ENCODE results near the gene ITM2B.

DNA sequence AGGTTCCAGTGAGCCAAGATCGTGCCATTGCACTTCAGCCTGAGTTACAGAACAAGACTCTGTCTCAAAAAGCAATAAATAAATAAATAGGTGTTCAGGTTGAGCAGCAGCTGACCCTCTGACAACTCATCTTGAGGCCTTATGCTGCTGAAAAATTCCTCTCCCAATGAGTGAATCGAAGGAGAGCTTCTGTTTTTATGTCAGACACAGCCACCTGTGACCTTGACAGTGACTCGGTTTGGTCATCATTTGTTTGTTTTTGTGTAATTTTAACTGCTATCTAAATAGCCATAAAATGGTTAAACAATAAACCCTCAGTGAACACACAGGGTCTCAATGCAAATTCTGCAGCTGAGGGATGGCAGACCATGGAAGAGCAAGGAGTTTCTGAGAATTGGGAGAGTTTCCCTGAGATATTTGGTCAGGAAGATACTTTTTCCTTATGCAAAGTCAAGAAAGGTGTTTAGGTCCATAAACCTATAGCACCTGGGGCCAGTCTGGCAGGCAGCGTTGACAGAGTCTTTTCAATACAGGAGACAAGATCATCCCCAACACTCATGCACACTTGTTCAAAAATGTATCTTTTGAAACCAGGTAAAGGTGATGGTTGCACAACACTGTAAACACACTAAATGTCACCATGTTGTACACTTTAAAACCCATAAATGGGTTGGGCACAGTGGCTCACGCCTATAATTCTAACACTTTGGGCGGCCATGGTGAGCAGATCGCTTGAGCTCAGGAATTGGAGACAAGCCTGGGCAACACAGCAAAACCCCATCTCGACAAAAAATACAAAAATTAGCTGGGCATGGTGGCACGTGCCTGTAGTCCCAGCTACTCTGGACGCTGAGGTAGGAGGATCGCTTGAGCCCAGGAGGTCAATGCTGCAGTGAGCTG, 16.6 kb upstream of the SLC25A30 start:
- PRO-cap, 3 experiments = no peak in any of the 3 experiments
- RRBS = no CpG with 5 or more reads among the region's 11 CpGs

DNA sequence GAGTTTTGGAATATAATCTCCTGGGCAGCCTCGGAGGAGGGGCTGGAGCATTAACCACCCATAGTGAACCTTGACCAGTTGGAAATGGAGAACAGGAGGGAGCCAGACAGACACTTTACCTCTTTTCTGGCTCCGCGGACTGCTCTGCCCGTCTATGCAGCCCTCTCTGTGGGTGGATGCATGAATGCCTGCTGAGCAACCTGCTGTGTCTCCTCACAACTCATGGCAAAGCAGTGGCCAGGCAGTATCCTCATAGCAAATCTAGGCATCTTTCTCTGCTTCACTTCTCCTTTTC, 10.5 kb upstream of the COG3 start:
- PRO-cap, 3 experiments = no peak in any of the 3 experiments
- RRBS = no CpG with 5 or more reads among the region's 4 CpGs

DNA sequence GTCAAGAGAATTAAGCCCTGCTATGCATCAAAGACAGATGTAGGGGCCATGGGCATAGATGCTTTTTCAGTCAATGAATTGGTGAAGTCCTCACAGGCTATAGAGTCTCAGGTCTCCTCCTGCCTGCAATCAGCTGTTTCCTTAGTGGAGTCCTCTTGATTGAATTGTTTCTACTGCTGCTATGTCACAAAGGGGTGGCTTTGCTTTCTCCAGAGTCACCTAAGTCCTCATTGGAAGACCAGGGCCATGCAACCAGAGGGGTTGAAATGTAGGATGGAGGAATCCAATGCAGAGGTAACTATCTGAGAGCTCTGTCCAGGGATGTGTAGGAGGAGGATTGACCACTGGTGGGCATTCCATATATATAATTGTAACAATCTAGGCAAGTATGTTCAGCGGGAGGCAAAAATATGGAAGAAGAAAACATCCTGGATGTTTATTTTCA, 1.2 kb downstream of the CBY2 start:
- PRO-cap, 3 experiments = no peak in any of the 3 experiments
- RRBS = no CpG with 5 or more reads among the region's 1 CpG

DNA sequence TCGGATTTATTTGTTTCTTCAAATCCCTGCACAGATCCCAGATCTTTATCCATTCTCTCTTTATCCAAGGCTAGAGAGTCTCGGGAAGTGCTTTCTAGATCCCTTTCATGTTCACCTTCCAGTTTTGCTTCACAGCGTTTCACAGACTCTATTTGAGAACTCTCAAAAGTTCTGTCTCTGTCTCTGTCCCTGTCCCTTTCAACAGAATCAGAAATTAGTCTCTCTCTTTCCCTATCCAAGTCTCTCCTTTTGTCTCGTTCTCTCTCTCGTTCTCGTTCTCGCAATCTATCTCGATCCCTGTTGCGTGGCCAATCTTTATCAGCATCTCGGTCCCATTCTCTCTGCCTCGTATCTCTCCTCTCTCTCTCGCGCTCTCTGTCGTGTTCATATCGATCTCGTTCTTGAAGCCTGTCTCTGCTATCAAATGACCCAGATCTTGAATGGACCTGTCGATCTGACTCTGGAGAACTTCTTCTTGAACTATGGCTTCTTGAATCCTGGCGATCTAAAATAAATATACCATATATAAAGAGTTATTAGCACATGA, 84.9 kb downstream of the ZC3H13 start:
- PRO-cap, 3 experiments = no peak in any of the 3 experiments
- RRBS = no CpG with 5 or more reads among the region's 18 CpGs

GRCh38 chr13:46094462-46094880, 10.4 kb downstream of the CPB2 start:
- PRO-cap, 3 experiments = no peak in any of the 3 experiments
- RRBS = no CpG with 5 or more reads among the region's 3 CpGs

DNA sequence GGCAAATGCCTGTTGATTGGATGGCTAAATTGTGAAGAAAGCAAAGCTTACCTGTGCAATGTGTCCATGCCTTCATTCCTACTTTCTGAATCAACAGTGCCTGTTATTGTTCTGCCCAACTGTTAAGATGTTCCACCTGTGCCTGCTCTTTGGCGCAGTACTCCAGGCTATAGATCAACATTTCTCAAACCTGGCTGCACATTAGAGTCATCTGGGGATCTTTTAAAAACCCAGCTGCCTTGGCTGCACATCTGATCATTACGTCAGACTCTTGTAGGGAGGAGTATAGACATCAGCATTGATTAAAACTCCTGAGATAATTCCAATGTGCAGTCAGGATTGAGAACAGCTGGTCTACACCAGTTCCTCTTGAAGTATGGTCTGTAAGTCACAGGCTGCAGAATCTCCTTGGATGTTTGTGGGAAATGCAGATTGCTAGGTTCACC, 16.2 kb upstream of the CPB2 start:
- PRO-cap, 3 experiments = no peak in any of the 3 experiments
- RRBS = no CpG with 5 or more reads among the region's 2 CpGs

GRCh38 chr13:46125865-46126567, 21.2 kb upstream of the CPB2 start:
- PRO-cap, 3 experiments = no peak in any of the 3 experiments
- RRBS = no CpG with 5 or more reads among the region's 4 CpGs

DNA sequence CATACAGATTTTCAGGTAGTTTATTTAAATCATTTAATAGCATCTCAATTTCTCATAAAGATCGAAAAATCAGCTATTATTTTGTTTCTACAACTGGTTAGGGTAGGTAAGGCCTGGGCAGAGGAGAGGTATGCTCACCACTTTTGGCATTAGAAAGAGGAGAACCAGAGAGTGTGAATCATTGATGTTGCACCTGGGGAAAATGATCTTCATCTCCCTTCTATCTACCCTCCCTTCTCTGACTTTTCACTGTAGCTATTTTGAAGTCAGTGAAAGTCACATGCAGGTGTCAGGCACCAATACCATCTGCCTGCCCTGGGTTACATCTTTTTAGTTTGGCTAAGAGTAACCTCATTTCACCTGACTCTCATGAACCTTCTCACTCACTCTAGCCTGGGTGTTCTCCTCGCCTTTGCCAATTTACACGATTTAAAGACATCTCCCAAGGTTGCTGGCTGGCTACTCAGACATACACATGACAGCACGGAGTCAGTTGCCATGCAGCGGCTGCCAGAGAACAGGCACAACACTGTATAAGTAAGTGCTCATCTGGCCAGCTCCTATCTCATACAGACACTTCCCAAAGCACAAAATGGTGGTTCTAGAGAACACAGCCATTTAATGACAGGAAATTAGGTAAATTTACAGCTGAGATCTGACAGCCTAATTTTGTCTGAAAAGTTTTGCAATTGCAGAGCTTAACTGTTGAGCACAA, 32.7 kb downstream of the LCP1 start:
- PRO-cap, 3 experiments = no peak in any of the 3 experiments
- RRBS = no CpG with 5 or more reads among the region's 5 CpGs

- PRO-cap, 3 experiments = no peak in any of the 3 experiments
- RRBS = no CpG with 5 or more reads among the region's 3 CpGs
Observed at GRCh38 chr13:46150059-46150724, 31.8 kb downstream of the LCP1 start.

DNA sequence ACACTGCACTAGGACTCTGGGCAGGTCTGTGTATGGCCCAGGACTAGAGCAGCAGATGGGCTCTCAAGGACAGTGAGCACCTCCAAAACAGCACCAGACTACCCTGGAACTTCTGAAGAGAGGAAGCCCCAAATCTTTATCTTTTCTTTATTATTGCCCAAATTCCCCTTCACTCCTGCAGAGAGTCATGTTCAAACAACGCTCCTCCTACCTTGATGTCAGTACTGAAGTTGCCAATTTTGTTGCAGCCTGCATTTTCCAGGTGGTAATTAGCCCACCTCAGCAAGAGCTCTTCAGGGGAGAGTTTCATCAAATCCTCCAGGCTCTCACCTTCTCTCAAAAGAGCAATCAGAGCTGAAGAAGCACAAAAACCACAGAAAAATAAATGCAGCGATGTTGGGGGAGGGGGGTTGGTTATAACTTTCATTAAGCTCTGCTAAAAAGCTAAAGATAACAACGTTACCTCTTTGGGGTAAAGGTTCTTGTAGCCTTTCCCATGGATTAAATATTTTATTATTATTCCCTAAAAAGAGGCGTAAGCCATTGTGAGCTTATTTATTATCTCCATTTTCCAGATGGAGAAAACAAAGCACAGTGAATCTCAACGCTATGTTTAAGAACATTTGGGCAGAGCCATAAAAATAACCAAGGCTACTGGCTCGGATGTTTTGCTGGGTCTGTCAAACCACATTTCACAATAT, 31.1 kb downstream of the LCP1 start:
- PRO-cap, 3 experiments = no peak in any of the 3 experiments
- RRBS = no CpG with 5 or more reads among the region's 6 CpGs

DNA sequence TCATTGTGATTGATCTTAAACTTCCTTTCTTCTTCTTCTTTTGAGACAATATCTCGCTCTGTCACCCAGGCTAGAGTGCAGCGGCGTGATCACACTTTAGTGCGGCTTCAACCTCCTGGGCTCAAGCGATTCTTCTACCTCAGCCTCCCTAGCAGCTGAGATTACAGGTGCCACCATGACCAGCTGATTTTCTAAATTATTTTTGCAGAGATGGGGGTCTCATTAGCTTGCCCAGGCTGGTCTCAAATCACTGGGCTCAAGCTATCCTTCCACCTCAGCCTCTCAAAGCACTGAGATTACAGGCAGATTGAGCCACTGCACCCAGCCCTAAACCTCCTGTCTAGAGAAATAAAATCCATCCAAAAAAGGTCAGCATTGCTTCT, 17.9 kb downstream of the RUBCNL start:
- PRO-cap, 3 experiments = no peak in any of the 3 experiments
- RRBS = no CpG with 5 or more reads among the region's 5 CpGs

DNA sequence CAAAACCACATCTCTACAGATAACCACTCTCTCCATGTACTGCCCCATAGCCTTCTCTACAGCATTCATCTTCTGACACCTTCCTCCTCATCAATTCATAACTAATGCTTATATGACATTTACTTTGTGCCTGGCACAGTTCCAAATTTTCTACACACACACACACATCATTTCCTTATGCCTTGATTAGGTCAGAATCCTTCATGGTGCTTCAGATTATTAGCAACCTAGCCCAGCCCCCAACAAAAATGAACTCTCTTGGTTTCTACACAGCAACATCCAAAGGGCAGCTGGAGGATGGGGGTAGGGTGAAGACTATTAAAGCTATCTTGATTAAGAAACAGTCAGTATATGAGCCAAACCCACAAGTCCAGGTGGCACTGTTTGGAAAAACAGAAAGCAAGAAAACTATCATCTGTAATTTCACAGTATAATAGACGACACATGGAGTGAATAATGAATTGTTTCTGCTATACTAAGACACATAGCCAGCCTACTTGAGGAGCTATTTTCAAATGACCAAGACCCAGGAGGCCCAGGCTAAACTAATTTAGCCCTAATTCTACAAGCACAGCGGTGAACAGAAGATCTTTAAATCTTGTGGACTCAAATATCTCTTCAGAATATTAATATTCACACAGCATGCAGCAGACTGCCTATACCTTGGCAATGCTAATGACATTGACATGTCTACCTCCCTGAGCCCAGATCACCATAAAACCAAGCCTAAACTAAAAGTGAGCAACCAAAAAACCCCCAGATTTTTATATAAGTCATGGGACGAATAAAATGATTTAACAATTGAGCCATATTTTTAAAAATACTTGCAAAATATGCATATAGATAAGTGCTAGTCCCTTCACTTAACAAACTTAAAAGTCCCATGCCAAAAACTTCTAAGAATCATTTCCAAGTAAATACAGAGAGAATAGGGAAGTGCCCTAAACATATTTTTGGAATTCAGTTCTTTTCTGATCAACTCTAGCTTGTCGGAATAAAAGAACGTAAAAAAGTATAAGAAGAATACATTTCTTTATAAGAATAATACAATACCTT, 3.4 kb downstream of the RUBCNL start:
- PRO-cap, 3 experiments = no peak in any of the 3 experiments
- RRBS = no CpG with 5 or more reads among the region's 5 CpGs

- PRO-cap, 3 experiments = no peak in any of the 3 experiments
- RRBS = no CpG with 5 or more reads among the region's 6 CpGs
Observed at GRCh38 chr13:46598332-46598912, 45.5 kb downstream of the LRCH1 start.

DNA sequence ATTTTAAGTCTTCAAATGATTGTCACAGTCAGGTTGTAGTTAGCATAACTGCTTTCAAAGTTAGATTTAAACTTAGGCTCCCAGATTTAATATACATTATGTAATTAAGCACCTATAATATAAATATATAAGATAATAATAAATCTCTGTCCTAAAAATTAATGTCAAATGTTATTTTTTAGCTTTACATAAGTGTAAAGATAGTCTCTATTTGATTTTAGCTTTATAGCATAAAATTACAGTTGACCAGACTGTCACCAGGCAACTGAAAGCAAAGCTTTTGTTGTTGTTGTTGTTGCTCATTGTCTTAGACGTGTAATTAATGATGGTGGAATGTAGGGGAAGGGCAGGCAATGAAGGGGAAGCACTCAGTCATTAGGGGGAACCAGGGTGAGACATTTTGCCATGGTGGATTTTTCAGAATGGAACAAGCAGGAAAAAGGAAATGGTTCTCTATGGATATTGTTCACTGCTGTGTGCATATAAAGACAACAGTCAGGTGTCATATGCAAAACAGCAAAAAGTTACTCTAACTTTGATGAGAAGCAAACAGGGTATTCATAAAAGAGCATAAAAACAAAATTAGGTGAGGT, 110.2 kb downstream of the LRCH1 start:
- PRO-cap, 3 experiments = no peak in any of the 3 experiments
- RRBS = no CpG with 5 or more reads among the region's 1 CpG

- PRO-cap, 3 experiments = no peak in any of the 3 experiments
- RRBS = no CpG with 5 or more reads among the region's 1 CpG
Observed at GRCh38 chr13:46816978-46817468, 20.1 kb upstream of the ESD start.

- PRO-cap, 3 experiments = no peak in any of the 3 experiments
- RRBS = no CpG with 5 or more reads among the region's 5 CpGs
Observed at GRCh38 chr13:47835794-47836448, 165.2 kb downstream of the SUCLA2 start.

DNA sequence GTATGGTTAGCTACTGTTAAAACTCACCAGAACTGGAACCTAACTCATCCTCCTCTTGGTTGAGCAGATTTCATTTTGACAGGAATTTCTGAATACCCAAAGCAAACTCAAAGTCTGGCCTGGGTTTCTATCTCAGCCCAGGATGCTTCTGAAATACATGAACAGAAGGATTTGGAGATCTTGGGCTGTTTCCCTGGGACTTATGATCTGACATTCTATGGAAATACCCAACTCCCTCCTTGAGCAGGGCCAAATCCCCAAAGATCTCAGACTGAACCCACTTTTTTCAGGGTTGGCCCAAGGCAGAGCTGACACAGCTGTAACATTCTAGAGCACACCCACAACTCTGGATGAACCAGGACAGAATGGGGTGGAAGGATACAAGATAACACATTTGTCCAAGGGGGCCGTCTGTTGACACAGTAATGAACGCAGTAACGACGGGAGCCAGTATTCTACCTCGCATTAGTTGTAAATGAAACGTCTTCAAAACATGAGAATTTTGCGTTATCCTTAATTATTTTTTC, 1.0 kb upstream of the ITM2B start:
- PRO-cap, 3 experiments = no peak in any of the 3 experiments
- RRBS = no CpG with 5 or more reads among the region's 7 CpGs

DNA sequence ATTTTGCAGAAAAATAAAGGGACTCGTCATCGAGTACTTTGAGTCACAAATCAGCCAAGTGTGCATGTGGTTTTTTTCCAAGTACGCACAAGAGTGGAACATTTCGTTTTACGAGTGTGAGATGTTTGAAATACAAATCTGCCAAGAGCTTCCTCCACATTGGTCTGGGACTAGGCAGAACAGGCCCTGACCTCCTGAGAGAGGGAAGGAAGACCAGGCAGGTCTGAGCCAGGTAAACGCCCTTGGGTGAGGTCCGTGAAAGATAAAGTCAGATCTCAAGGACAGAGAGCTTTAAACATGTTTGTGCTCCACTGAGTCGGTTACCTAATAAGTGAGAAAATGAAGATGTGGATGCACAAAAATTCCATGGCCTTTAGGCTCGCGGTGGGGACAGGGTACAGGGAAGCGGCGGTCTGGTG, 530 bp upstream of the ITM2B start:
- PRO-cap, 3 experiments = peak in 2 of 3 experiments; most common plus-strand start position 157 of the sequence (in 1)
- RRBS = no CpG with 5 or more reads among the region's 12 CpGs

GRCh38 chr13:48232886-48233565, at the start of gene ITM2B:
Gene ITM2B (plus strand): TSS chr13:48233206.
- PRO-cap, 3 experiments = peak in 3 of 3 experiments; most common plus-strand start chr13:48233165 (in 1); most common minus-strand start chr13:48233066 (in 3)
- RRBS = 2% methylated on average over 12 of the region's 76 CpGs

GRCh38 chr13:48395347-48395892, 17.5 kb downstream of the LPAR6 start:
- PRO-cap, 3 experiments = no peak in any of the 3 experiments
- RRBS = no CpG with 5 or more reads among the region's 6 CpGs